Metastatic Liver Carcinoma in the Adrenal Gland (tissue), 2 donors: Measurements from ENCODE around the gene GSE1.

- PRO-cap, 2 experiments, result peak in 1 of 2 experiments; most common plus-strand start chr16:85376406 (in 1)
These were observed 237.1 kb upstream of the GSE1 start for GRCh38 chr16:85375590-85376934.

GRCh38 chr16:85384652-85385407, 228.3 kb upstream of the GSE1 start:
- PRO-cap, 2 experiments, result no peak in any of the 2 experiments

GRCh38 chr16:85387233-85387530, 225.9 kb upstream of the GSE1 start:
- PRO-cap, 2 experiments, result no peak in any of the 2 experiments

GRCh38 chr16:85396591-85396928, 216.6 kb upstream of the GSE1 start:
- PRO-cap, 2 experiments, result no peak in any of the 2 experiments

DNA sequence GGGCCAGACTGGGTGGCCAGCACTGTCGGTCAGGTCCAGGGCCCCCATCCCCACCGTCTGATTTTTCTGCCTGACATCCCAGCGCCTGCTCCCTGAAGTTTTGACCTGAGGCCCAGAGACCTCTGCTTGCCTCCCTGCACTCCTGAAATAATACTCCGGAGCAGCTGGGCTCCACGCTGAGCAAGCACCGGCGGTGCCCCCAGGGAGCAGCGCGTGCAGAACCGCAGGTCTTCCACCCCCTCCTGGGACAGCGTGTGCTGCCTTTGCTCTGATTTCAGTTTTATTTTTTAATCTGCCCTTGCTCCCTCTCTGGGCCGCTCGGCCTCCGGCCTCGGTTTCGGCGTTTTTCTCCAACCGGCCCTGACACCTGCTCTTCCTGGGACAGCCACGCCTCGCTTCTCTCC, 132.4 kb upstream of the GSE1 start:
- PRO-cap, 2 experiments, result no peak in any of the 2 experiments

GRCh38 chr16:85517915-85518342, 95.2 kb upstream of the GSE1 start:
- PRO-cap, 2 experiments, result no peak in any of the 2 experiments

GRCh38 chr16:85531293-85532085, 81.6 kb upstream of the GSE1 start:
- PRO-cap, 2 experiments, result no peak in any of the 2 experiments

- PRO-cap, 2 experiments, result peak in 1 of 2 experiments; most common plus-strand start chr16:85535589 (in 1)
These were observed 77.8 kb upstream of the GSE1 start for GRCh38 chr16:85535261-85535865.

- PRO-cap, 2 experiments, result no peak in any of the 2 experiments
These were observed 47.7 kb upstream of the GSE1 start for GRCh38 chr16:85565355-85565843.

GRCh38 chr16:85573878-85574769, 39.0 kb upstream of the GSE1 start:
- PRO-cap, 2 experiments, result no peak in any of the 2 experiments

DNA sequence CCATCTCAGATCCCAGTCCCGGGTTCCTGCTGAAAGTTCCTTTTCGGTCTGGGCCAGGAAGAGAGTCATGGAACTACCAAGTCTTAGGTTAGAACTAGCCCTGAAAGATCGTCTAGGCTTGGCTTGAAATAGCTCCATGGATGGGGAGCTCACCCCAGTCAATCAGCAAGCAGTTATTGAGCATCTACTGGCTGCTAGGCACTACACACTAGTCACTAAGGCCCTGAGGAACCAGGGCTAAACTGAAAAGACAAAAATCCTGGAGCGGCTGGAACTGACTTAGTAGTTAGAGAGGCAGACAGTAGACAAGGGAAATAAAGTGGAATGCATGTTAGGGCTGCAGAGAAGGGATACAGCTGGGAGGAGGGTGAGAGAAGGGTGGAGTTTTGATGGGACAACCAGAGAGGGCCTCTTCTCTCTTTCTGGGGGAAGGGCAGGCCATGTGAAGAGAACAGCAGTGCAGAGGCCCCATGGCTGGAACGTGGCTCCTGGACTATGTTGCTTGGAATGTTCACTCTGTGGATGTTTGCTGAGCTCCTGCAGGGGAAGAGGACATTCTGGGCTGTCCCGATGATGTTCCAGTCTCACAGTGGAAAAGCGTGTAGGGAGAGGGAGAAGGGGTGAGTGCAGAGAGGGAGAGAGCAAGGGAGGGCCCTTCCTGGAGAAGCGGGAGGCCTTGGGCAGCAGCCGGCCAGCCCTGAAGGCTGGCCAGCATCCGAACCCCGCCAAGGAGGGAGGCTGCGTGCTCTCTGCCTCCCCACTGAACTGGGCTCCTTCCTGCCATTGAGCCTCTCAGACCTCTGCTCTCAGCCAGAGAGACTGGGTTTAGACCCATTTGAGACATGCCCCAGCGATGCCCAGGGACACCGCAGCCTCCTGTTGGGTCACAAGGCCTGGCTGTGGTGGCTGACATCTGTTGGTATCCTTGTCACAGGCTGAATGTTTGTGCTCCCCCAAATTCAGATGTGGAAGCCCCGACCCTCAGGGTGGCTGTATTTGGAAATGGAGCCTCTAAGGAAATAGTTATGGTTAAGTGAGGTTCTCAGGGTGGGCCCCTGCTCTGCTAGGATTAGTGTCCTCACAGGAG, 33.1 kb upstream of the GSE1 start:
- PRO-cap, 2 experiments, result no peak in any of the 2 experiments

- PRO-cap, 2 experiments, result no peak in any of the 2 experiments
These were observed 26.9 kb upstream of the GSE1 start for GRCh38 chr16:85585988-85586760.

GRCh38 chr16:85587441-85588087, 25.6 kb upstream of the GSE1 start:
- PRO-cap, 2 experiments, result no peak in any of the 2 experiments

DNA sequence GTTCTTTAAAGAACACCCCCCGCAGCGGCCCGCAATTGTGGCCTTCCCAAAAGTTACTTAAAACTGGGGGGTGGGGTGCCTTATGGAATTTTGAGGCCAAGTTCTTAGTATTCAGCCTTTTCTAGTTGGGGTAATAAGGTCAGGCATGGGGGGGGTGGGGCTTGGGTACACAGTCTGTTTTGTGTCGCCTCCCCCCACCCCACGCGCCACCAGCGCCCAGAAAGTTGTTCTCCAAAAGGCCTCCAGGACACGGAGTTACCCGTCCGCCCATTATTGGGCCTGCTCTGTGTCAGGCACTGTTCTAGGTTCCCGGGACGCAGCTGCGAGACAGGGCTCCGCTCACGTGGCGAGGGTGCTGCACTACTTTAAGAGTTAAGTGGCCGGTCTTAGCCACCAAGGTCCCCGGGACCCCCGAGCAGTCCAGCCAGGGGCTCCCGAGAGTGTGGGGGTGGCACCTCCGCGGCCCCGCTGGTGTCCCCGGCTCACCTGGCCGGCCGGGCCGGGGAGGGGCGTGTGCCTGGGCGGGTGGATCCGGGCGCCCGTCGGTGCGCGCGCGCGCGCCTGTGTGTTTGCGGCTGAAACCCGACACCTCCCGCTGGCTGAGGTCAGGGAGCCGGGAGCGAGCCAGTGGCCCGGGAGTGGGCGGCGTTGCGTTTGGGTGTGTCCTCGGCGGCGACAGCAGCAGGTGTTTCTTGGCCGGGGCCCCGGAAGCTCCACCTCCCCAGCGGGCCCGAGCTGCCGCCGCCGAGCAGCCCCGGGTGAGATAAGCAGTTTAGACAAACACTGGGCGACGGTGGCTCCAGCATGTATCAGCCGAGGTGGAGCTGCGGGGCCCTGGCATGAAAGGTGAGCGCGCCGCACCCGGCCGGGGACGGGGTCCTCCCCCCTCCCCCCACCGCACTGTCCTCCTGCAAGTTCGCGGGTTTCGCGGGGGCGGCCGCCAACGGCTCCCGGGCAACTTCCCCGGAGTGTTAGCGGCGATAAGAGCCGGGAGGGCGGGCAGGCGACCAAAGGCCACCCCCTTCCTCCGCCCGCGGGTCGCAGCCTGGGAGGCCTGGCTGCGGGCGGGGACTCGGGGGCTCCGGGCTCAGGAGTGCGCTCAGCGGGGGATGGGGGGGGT, at the start of gene GSE1:
GSE1 (plus strand) TSS at position 770 of the 1,120 bp plus-strand sequence.
- PRO-cap, 2 experiments, result peak in 2 of 2 experiments; most common plus-strand start position 770 of the sequence (in 2); most common minus-strand start position 470 of the sequence (in 1)

- PRO-cap, 2 experiments, result no peak in any of the 2 experiments
These were observed 3.7 kb downstream of the GSE1 start for GRCh38 chr16:85616550-85617404.

GRCh38 chr16:85627878-85628776, 15.0 kb downstream of the GSE1 start:
- PRO-cap, 2 experiments, result no peak in any of the 2 experiments

DNA sequence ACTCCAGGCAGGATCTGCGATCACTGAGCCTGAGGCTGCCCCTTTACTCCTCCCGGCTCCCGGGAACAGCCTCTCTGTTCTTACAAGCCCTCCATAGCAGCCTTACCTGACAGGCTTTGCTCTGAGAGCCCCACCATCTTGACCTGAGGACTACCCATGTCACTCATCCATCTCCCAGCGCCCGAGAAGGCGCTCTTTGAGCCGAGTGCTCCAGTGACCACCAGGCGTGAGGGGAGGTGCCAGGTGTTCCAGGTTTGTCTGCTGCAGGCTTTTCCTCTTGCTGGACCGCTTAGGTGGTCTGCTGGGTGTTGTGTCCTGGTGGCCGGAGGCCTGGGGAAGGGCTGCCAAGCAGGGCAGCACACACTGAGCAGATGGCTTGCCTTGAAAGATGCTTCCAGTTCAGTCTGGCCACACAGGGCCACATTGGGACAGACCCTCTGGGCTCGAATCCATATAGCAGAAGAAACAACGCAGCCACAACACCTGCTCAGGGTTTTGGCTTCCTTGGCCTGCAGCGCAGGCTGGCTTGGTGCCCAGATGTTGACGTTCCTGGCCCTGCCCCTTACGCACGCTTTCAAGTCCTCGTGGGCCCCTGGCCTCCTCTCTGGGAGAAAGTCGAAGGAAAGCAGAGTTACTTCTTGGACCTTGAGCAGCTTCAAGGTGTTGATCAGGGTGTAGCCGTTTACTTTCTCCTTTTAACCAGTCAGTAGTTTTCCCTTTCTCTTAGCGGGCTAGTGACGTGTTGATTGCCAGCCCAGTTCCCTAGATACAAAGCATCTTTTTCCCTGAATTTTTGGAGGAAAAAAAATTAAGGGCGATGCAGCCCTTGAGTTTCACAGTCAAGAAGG, 24.8 kb downstream of the GINS2 start:
- PRO-cap, 2 experiments, result no peak in any of the 2 experiments

- PRO-cap, 2 experiments, result no peak in any of the 2 experiments
These were observed 22.8 kb downstream of the GINS2 start for GRCh38 chr16:85665760-85666495.

GRCh38 chr16:85673075-85673766, 15.5 kb downstream of the GINS2 start:
- PRO-cap, 2 experiments, result no peak in any of the 2 experiments

DNA sequence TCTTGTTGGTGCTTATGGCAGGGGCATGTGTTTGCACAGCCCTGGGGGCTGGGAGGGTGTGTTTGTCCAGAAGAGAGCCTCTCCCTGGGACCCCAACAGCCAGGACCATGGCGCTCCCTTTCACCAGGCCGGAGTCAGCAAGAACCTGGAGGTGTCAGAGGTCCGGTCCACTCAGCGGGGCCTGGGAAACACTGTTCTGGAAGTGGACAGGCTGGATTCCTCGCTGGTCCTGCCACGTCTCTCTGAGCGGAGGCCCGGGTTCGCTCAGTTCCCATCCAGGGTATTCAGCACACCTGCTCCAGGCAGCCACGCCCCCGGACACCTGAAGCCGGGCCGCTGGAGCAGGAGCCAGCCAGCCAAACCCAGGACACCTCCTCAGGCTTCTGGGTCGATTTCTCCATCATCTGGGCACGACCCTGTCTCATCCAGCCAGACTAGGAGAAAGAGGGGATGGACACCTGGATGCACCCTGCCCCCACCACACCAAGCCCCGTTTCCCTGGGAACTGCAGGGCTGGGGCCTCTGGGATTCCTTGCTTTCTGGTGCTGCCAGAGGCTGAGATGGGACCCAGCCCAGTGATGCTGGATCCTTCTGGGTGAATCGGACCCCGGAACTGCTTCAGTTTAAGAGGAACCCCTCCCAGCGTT, 19.0 kb upstream of the GINS2 start:
- PRO-cap, 2 experiments, result no peak in any of the 2 experiments